Spleen (tissue), 7 donors: ENCODE measurements around the gene CKAP2L.

DNA sequence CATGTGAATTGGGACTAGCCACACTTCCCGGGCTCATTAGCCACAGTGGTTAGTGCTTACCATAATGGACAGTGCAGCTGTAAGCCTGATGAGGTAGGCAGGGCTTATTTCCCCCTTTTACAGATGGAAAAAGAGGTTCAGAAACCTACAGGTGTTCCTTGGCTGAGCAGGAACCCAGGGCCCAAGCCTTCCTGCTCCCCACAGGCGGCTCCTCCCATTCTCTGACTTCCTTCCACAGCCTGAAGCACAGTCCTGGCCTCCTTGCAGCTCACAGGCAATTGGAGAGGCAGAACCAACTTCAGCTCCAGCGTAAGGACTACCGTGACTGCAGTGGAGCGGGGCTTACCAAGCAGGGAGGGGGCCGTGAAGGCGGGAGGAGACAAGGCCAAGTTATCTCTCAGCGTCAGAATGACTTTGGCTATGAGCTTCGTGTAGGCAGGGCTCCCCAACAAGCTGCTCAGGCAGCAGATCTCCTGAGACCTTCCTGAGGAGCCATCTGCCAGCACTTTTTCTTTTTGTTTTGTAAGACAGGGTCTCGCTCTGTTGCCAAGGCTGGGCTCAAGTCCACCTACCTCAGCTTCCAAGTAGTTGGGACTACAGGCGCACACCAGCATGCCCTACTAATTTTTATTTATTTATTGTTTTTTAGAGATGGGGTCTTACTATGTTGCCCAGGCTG, 34.3 kb upstream of the NT5DC4 start:
- PRO-cap, 4 experiments: peak in 1 of 4 experiments; most common plus-strand start position 476 of the sequence (in 1); most common minus-strand start position 327 of the sequence (in 1)
- RAMPAGE, long total RNA, 4 experiments: no peak in any of the 4 experiments

DNA sequence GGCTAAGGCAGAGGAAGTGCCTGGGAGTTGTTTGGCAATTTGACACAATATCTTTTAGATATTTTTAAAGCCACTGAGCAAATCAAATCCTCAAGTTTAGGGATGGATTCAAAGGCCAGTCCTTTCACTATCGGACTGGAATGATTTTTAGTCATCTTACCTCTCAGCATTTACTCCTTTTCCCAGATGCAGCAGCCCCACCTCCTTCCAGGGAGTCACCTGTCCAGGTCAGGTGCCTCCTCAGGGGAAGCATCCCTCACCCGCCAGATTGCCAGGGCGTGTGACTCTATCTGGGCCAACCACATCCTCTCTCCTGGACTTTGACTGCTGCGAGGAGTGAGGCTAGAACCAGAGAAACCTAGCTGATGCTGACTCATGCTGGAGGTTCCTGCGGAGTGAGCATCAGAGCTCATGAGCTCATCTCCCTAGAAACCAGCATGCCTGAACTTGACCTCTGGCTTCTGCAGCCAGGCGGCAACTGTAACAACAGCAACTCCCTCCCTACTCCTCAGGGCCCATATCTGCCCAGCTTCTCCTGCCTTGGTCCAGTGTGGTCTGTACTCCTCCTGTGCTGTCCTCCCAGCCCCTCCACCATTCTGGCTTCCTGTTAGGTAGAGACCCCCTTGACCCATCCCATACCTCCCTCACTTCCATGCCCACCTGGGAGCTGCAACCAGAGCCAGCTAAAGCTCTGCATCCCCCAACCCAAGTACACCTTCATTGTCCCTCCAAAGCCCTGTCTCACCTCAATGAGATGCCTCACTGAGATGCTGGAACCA, 28.3 kb upstream of the NT5DC4 start:
- PRO-cap, 4 experiments: no peak in any of the 4 experiments
- RAMPAGE, long total RNA, 4 experiments: no peak in any of the 4 experiments

- PRO-cap, 4 experiments: no peak in any of the 4 experiments
- RAMPAGE, long total RNA, 4 experiments: no peak in any of the 4 experiments
Measured at GRCh38 chr2:112726584-112727286, 5.9 kb downstream of the NT5DC4 start.

GRCh38 chr2:112763949-112765109, at the start of gene CKAP2L:
Gene CKAP2L, minus strand, starts transcription at chr2:112764609.
- PRO-cap, 4 experiments: peak in 4 of 4 experiments; most common plus-strand start chr2:112764818 (in 4); most common minus-strand start chr2:112764609 (in 3)
- RAMPAGE, long total RNA, 4 experiments: start-site peak on the minus strand in 3 of 4 experiments, at chr2:112764603-112764642 at its widest, 32 to 113 reads per replicate

DNA sequence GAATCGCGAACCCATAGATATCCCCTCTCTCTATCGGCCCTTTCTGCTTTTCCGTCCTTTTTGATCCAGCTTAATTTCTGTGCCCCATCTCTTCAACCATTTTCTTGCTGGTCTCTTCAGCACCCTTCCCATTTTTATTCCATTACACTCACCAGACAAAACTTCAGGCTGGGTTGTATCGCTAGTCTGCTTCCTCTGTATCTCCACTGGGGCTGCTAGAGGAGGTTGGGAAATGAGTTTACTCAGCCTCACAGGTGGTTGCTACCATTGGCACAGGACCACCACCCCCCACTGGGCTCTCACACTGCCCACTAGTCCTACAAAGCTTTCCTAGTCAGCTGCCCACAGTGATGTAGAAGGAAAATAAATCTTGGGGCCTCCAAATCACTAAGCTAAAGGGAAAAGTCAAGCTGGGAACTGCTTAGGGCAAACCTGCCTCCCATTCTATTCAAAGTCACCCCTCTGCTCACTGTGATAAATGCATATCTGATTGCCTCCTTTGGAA, 12.2 kb upstream of the IL1B start:
- PRO-cap, 4 experiments: no peak in any of the 4 experiments
- RAMPAGE, long total RNA, 4 experiments: no peak in any of the 4 experiments

DNA sequence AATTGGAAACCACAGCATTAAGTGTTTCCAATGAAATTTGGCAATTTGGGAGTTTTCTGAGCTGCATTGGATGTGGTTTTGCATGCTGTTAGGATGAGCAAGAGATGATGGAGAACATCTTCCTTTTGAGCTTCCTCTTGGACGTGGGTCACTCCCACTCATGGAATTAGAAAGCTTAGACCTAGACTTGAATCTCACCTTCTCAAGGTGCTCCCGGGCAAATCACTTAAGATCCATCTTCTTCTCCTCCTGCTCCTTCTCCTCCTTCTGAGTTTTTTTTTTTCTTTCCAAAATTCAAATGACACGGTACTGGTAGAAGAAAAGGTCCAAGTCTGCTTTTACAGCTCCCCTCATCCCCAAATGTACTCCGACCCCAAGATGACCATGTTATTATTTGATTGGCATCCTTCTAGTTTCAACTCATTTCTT, 25.3 kb upstream of the IL37 start:
- PRO-cap, 4 experiments: no peak in any of the 4 experiments
- RAMPAGE, long total RNA, 4 experiments: no peak in any of the 4 experiments

- PRO-cap, 4 experiments: no peak in any of the 4 experiments
- RAMPAGE, long total RNA, 4 experiments: no peak in any of the 4 experiments
Measured at GRCh38 chr2:113201142-113201509, 27.4 kb downstream of the PSD4 start.

- PRO-cap, 4 experiments: no peak in any of the 4 experiments
- RAMPAGE, long total RNA, 4 experiments: no peak in any of the 4 experiments
Measured at GRCh38 chr2:113272735-113273392, 5.9 kb downstream of the PAX8 start.

- PRO-cap, 4 experiments: no peak in any of the 4 experiments
- RAMPAGE, long total RNA, 4 experiments: no peak in any of the 4 experiments
Measured at GRCh38 chr2:113288241-113289290, 9.8 kb upstream of the PAX8 start.

DNA sequence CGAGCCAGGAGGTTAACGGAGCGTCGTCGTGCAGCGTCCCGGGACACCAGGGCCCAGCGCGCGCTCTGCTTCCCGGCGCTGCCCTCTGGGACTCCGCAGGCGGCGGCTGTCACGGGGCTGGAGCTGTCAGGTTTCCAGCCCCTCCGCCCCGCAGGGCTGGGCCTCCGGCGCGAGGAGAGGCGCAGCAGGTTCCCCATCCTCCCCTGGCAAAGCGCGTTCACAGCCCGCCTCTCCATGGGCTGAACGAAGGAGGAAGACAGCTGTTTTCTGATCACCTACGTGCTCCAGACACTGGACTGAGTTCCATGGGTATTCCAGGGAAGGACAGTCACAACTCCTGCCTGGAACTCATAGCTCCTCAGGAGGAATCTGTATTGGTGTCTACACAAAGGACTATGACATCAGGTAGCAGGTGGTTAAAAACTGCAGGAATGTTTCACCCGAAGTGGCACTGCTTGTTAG, 12.6 kb upstream of the PAX8 start:
- PRO-cap, 4 experiments: no peak in any of the 4 experiments
- RAMPAGE, long total RNA, 4 experiments: no peak in any of the 4 experiments

- PRO-cap, 4 experiments: no peak in any of the 4 experiments
- RAMPAGE, long total RNA, 4 experiments: no peak in any of the 4 experiments
Measured at GRCh38 chr2:113591452-113592312, 35.4 kb upstream of the RABL2A start.

- PRO-cap, 4 experiments: no peak in any of the 4 experiments
- RAMPAGE, long total RNA, 4 experiments: no peak in any of the 4 experiments
Measured at GRCh38 chr2:113655828-113656554, 28.9 kb downstream of the RABL2A start.

GRCh38 chr2:113728869-113729697, 27.4 kb downstream of the SLC35F5 start:
- PRO-cap, 4 experiments: no peak in any of the 4 experiments
- RAMPAGE, long total RNA, 4 experiments: no peak in any of the 4 experiments

DNA sequence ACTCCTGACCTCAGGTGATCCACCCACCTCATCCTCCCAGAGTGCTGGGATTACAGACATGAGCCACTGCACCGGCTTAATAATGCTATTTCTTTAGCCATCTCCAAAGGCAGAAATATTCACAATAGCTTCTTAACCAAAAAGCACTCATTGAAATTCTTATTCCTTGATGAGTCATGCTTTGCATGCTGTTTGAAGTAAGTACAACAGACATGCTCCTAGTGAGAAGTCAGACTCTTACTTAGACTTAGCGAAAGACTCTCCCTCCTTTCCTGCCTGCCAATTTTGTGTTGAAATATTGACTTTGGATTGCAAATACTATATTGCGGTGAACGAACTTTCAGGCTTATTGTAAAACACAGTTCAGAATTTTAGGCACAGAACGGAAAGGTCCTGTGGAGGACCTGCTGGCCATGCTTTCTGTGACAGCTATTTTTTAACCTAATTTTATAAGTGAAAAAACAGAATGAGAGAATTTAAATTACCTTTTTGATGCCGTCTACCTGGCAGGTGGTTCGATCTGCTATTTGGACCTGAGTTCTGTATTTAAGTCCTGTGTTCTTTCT, 4.5 kb downstream of the ACTR3 start:
- PRO-cap, 4 experiments: no peak in any of the 4 experiments
- RAMPAGE, long total RNA, 4 experiments: no peak in any of the 4 experiments

DNA sequence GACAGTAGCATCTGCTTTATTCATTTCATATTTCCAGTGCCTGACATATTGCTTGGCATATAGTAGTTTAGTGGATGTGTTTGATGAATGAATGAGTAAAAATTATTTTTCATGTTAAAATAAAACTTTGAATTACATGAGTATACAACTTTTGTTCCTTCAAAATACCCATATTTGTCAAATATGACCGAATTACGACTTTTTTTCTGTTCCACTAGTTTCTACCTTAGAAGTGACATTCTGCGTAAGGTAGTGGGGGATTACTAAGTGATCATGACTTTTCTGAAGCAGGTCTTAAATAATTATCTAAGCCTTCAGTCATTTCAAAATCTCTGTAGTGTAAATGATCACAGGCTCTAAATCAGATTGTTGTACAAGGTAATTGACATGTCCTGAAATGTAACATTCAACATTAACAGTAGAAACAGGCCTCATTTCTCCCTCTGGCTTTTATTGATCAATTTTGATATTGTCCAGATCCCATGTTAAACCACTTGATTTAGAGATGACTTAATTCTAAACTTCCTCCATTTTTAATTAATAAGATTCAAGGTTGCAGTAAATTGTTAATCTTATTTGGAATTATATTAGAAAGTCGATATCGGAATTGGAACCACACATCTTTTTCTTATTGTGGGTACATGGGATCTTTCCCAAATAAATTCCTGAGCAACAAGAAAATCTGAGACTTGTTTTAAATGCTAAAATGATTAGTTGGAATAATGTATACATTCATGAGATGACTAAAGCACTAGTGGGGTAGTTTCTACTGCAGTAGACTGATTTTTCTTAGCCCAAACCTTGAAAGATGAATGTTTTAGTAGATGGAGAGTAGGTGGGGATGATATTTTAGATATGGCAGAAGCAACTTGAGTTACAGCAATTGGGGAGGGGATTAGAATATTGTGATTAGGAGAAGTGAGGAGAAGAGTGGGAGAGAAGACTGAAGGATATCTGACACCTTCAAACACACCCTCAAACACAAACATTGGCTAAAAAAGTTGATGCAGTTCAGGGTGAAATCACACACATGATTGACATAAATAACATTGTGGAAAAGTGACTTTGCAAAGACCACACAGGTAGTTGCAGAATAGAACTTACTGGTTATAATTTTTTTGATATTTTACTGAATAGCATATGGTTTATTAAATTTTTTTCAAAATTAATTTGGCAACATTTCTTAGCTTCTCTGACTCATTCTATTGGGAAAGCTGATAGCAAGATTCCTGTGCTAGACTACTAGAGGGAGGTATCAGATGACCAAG, 72.5 kb downstream of the ACTR3 start:
- PRO-cap, 4 experiments: peak in 3 of 4 experiments; most common plus-strand start position 593 of the sequence (in 2)
- RAMPAGE, long total RNA, 4 experiments: no peak in any of the 4 experiments

GRCh38 chr2:114442318-114442517, 223 bp upstream of the DPP10 start:
- PRO-cap, 4 experiments: no peak in any of the 4 experiments
- RAMPAGE, long total RNA, 4 experiments: no peak in any of the 4 experiments

GRCh38 chr2:115161044-115161202, 718.5 kb downstream of the DPP10 start:
- PRO-cap, 4 experiments: no peak in any of the 4 experiments
- RAMPAGE, long total RNA, 4 experiments: no peak in any of the 4 experiments

- PRO-cap, 4 experiments: peak in 4 of 4 experiments; most common minus-strand start chr2:115360930 (in 4)
- RAMPAGE, long total RNA, 4 experiments: no peak in any of the 4 experiments
Measured at GRCh38 chr2:115360698-115361058, 918.2 kb downstream of the DPP10 start.

DNA sequence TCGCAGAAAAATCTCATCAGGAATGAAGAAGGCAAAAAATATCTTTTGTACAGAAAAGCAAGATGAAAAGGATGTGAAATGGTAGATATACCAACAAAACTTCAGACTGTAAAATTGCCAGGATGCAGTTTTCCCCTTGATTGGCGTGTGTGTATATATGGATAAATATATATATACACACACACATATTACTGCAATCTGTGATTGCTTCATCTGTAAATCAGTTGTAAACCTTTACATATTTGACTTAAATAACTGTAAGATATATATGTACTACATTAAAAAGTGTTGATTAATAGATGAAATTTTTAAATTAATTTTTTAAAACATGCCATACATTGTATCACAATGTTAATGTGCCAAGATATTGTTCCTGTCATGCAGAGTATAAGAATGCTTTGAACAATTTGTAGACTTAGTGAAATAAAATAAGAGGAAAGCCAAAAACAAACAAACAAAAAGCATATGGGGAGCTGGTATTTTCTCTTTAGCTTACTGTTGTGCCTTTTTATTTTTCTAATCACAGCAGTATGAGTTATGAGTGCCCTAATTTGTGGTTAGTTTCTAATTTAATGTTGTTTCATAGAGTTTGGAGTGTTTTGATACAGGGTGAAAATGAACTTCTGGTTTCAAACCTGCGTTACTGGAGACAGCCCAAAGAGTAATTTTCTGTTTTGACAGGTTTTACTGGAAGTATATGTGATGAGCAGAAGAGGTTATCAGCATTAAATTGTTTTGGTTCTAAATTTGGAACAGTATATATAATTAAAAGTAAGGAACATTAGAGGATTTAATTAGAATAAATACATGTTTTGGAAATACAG, 20.2 kb downstream of the INSIG2 start:
- PRO-cap, 4 experiments: no peak in any of the 4 experiments
- RAMPAGE, long total RNA, 4 experiments: no peak in any of the 4 experiments

DNA sequence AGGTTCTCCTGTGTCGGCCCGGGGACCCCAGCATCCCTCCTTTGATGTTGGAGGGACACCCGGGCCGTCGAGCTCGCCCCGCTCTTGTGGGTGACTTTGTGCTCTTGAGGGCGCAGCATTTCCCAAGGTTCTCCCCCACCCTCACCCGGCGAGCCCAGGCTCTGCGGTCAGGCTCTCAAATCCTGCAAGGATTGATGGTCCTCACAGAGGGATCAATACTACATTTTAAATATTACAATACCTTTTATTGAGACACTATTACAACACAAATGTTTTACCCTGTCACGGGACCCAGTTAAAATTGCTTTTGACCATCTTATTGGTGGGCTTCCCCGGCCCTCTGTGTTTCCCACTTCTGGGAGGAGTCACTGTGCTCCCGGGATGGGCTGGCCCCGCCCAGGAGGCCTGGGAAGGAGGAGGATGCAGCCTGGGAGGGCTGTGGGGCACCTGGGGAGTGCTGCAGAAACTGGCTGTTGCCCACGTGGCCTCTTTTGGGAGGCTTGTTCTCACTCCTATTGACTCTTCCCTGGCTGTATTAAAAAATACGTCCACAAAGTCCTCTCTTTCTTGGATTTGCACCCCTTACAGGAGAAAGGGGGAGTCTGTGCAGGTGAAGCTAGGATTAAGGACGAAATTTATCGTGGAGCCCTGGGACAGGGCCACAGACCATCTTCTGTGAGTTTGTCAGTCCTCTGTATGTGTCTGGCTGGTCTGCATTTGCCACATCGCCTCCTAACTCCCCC, 222.7 kb downstream of the INSIG2 start:
- PRO-cap, 4 experiments: no peak in any of the 4 experiments
- RAMPAGE, long total RNA, 4 experiments: no peak in any of the 4 experiments